Metastatic Breast Carcinoma in the Brain (tissue), 10 donors: ENCODE measurements around a stretch of chr13.

DNA sequence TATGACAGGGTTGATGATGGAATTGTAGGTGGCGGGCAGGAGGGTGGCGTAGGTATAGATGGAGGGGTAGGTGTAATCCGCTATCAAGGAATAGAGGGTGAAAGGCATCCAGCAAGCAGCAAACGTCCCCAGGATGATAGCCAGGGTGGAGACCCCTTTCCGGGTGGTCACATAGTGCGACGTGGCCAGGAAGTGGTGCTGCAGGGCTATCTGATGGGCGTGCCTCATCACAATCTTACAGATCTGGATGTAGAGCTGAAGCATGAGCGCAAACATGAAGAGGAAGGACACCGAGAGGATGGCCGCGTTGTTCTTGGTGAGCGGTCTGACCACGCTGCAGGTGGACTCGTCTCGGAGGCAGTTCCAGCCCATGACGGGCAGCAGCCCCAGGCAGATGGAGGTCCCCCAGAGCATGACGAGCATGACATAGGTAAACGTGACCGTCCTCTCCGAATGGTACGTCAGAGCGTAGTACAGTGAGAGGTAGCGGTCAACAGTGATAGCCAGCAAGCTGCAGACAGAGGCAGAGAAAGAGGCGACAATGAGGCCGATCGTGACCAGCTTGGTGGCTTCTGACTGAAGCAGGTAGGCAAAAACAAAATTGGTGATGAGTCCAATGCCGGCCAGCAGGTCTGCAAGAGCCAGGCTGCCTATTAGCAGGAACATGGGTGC, 1.5 kb downstream of the GPR12 start:
- PRO-cap, 10 experiments = no peak in any of the 10 experiments

DNA sequence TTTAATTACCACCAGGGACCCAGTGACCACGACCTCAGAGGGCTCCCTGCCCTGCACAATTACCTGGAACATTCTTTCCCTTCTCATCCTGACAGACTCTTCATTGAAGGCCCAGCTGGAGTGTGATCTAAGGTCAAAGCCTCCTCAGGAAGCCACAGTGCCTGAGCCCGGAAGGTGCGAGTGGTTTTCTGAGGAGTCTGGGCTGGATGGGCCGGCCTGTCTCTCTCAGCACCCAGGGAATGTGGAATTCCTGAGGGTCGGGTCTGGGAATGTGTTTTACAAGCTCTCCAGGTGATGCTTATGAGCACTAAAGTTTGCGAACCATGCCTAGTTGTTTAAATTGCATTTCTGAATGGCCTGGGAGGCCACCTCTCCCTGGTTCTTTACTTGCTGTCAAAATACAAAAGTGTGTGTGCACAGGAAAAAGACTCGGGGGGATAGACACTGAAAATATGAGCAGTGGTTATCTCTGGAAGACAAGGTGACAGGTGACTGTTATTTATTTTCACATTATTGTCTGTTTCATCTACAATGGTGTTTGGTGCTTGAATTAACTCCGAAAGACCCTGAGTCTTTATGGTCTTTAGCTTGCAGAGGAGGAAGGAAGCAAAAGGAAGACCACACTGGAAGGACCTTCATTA, 193.0 kb downstream of the USP12 start:
- PRO-cap, 10 experiments = no peak in any of the 10 experiments

- PRO-cap, 10 experiments = no peak in any of the 10 experiments
Observed at GRCh38 chr13:27044946-27045603, 126.5 kb downstream of the USP12 start.

DNA sequence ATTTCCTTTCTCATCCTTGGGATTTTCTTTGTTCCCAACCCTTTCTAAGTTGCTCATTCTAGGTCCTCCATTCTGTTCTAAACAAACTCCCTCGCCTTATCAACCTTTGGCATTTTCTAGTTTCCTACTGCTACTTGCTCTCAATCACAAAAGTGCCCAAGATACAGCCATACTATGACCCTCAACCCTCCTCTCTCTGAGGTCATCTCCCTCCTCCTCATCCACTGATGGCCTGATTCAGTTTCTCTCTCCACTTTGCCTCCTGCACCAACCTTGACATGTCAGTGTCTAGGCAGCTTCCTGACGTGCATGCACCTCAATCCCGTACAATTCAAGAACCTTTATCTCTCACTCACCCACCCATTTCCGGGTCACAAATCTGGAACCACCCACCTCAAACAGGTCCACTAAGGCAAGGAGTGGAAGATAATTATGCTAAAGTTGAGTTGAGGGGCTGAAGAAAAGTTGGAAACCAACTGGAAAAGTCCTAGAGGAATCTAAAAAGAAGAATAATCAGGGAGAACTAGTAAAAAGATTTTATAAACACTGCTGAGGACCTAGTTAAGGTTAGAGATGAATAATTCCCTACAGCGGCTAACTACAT, 71.2 kb downstream of the USP12 start:
- PRO-cap, 10 experiments = no peak in any of the 10 experiments

DNA sequence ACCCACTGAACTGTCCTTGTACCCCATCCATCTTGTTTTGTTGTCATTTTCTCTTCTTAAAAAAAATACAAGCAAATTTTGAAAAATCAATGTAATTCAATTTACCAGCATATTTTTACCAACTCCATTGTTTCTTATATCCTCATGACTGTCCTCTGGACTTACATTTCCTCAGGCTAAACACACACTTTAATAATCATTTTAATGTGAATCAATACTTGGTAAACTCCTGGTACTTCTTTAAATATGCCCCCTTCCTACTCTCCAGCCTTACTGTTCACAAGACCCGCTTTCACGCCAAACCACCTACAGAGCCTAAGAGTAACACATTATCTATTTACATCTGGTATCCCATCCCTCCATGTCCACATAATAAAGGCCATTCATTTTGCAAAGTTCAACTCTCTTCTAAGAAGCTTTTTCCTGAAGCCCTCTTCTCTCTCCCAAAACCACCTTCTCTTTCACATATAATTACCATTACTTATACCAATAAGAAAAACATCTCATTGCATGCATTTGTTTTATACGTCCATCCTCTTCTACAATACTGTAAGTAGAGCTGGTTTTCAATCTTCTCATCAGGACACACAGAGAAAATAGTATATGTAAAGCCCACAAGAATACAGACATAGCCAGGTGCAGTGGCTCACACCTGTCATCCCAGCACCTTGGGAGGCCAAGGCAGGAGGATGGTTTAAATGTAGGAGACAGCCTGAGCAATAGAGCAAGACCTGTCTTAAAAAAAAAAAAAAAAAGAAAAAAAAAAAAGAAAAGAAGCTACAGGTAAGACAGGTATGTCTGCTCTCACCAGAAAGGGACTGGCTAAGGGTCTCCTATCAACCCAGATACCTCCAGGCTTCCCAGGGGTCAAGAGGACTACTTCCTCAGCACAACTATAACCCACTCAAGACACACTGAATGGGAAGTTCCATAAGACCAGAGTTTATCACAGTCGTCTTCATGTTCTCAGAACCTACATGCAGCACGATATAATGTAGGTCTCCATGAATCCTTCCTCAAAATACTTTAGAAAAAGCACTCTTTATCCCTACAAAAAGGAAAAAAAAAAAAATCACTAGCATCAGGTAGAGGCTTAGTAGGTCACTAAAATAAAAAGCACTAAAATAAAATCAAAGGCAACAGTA, 8.2 kb downstream of the USP12 start:
- PRO-cap, 10 experiments = no peak in any of the 10 experiments

DNA sequence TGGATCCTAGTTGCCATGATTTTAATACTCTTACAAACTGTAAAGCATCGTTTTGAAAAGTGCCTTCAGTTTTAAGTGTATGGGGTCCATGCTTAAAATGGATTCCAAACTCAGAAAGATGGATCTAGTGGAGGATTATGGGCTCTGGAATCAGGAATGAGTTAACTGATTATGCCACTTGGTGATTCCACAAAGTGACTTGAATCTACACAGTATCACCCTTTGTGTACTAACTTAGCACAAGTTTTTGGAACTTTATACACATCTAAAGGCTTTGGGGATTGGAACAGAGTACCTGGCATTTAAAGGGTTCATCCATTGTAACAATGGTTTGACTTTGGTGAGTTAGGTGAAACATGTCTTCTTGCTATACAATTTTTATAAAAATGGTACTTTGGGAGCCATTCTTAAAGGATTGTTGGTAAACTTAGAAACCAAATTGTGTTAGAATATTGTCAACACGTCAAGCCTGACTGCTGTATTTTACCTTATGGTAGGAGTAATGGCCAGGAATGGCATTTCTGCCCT, 1.1 kb downstream of the RPL21 start:
- PRO-cap, 10 experiments = no peak in any of the 10 experiments

DNA sequence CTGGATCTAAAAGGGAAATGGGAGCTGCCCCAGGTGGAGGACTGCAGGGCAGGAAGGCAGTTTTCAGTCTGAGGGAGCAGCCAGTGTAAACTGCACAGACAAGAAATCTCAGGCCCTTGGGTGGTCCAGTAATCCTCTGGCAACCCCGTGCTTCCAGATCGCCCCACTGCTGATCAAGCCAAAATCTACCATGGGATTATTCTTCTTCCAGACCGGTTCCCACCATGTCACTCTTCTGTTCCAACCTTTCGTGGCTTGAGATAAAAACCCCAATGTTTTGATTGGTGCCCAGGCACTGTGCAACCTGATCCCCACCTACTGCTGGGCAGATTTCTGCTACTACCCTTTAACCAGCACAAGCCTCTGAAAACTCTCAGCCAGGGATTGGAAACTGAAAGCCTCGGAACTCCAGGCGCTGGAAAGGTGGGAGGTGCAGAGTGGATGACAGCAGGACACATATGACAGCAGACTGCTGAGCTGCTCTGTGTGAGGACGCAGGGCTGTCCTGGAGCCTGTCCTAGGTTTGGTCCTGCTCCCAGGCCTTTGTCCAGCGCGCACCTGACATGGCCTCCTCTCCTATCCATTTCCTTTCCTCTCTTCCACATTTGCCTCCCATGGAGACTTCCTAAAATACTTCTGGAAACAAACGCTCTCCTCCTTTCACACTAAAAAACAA, 68.6 kb upstream of the GTF3A start:
- PRO-cap, 10 experiments = no peak in any of the 10 experiments

DNA sequence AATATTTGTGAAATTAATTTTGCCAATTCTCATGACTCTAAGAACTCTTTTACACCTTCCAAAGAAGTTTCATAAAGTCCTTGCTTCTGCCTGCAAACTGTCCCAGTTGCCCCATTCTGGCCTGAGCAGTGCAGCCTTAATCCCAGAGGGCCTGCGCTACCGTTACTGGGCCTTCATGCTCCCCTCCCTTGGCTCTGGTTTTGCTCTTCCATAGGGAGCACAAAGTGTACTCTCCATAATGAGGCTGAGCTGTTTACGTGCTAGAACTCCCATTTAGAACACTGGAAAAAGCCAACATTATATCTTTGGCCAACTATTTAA, 2.1 kb downstream of the MTIF3 start:
- PRO-cap, 10 experiments = no peak in any of the 10 experiments

GRCh38 chr13:27621993-27622615, 412 bp downstream of the POLR1D start:
- PRO-cap, 10 experiments = no peak in any of the 10 experiments

DNA sequence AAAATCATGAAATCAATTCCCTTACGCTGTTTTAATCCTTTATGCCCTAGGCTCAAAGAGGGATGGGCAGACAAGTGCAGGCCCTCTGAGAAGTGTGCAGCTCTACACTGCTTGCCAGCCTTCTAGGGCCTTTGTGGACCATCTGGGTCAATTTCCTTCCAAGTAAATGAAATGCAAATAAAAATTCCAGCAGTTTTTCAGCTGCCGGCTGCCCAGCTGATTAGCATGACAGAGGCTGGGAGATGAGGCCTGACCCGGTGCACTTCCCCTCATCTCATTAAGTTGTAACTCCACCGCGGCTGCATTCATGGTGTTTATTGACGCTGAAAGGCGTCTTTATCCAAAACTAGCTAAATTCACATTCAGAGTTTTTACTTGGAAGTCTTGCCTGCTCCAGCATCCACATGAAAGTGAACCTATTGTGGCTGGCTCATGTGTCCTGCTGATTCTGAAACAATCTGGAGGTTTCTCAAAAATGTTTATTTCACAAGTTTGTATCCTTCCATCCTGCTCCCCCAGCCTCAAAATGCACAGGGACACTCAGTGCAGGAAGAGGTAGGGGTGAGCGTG, 47.4 kb upstream of the GSX1 start:
- PRO-cap, 10 experiments = peak in 2 of 10 experiments; most common plus-strand start position 194 of the sequence (in 2)

- PRO-cap, 10 experiments = peak in 1 of 10 experiments; most common plus-strand start chr13:27953479 (in 1); most common minus-strand start chr13:27953400 (in 1)
Observed at GRCh38 chr13:27952922-27953835, 15.9 kb downstream of the CDX2 start.

DNA sequence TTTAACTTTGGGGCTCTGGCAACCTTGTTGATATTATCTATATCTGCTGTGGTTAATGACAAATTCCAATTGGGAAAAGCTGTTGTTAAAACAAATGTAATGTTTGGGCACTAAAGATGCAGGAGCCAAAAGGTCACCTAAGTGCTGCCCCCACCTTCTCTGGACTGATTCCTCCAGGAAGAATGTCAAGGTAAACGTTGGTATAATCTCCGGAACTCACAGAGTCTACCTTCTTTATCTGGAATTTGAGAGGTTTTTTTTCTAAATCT, 12.1 kb downstream of the CDX2 start:
- PRO-cap, 10 experiments = no peak in any of the 10 experiments

DNA sequence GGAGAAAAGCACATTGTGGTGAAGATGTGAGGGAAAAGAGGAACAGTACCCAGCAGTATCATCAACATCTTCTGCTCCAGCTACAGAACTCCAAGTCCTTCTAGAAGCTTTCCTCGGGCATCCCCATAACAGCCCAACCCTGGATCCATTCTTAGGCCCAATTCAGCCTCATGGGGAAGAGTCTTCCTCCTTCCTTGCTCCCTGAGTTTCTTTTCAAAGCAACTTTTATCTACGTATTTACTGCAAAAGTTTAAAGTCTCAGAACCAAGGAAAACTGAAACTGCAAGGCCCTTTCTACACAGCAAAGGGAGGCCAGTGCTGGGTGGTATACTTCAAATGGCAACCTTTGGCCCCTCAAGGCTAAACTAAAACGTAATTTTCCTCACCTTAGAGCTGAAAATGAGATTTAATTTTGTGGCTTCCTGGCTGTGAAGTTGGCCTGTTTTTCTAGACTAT, 5.7 kb downstream of the CDX2 start:
- PRO-cap, 10 experiments = no peak in any of the 10 experiments

DNA sequence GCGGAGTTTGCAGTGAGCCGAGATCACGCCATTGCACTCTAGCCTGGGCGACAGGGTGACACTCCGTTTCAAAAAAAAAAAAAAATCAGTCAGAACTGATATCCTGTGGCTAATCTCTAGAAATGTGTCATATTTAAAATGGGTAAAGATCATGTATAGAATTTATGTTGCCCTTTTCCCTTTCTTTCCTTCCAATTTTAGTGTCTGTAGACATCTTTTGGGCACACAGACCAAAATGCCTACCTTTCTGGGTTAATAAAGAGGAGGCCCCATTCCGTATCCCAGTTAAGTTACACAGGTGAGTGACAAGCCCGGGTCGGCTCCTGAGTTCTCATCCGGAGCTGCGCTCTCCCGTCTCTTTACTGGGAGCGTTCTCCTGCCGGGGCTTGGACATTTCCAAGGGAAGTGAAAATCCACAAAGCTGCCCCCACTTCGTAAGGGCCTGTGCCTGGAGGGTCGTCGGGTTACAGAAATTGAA, 6.0 kb upstream of the CDX2 start:
- PRO-cap, 10 experiments = no peak in any of the 10 experiments

DNA sequence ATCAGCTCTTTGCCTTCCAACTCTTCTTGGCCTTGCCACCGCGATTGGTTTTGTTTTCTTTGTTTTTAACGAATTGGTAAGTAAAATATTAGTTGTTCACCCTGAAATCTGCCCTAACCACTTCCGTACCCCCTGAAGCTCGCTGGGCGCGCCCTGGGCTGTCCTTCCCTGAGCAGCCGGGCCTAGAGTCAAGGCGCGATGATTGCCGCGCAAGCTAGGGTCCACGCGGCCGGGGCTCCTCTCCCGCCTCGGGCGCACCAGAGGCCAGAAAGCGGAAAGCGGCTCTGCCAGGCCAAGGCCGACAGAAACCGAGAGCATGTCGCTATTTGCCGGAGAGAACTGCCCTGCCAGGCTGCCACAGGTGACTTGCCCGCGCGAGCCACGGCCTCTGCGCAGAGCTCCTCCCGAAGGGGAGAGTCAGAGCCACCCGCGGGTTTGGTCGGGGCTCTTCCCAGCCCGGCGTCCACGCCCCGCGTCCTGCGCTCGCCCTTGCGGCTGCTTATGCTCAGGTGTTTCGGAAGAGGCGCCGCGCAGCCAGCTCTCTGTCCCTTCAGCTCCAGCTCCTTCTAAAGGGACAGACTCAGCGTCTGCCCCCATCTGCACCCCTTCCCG, 6.6 kb upstream of the CDX2 start:
- PRO-cap, 10 experiments = no peak in any of the 10 experiments

GRCh38 chr13:28501546-28501995, 6.6 kb upstream of the FLT1 start:
- PRO-cap, 10 experiments = peak in 1 of 10 experiments; most common plus-strand start chr13:28501817 (in 1); most common minus-strand start chr13:28501690 (in 1)

- PRO-cap, 10 experiments = no peak in any of the 10 experiments
Observed at GRCh38 chr13:29508426-29509076, 86.9 kb downstream of the SLC7A1 start.

GRCh38 chr13:29535741-29536309, 59.7 kb downstream of the SLC7A1 start:
- PRO-cap, 10 experiments = no peak in any of the 10 experiments

- PRO-cap, 10 experiments = no peak in any of the 10 experiments
Observed at GRCh38 chr13:29647011-29647806, 51.7 kb upstream of the SLC7A1 start.

DNA sequence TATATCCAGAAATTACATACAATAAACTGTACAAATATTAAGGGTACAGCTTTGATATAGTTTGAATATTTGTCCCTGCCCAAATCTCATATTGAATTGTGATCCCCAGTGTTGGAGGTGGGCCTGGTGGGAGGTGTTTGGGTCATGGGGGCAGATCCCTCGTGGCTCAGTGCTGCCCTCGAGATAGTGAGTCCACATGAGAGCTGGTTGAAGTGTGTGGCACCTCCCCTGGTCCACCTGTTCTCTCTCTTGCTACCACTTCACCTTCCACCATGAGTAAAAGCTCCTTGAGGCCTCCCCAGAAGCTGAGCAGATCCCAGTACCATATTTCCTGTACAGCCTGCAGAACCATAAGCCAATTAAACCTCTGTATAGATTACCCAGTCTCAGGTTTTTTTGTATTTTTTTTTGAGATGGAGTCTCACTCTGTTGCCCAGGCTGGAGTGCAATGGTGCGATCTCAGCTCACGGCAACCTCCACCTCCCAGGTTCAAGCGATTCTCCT, 93.6 kb downstream of the UBL3 start:
- PRO-cap, 10 experiments = peak in 2 of 10 experiments; most common minus-strand start position 245 of the sequence (in 1)